Left colon (tissue), 1 donor: ENCODE measurements around the gene PDE6A.

DNA sequence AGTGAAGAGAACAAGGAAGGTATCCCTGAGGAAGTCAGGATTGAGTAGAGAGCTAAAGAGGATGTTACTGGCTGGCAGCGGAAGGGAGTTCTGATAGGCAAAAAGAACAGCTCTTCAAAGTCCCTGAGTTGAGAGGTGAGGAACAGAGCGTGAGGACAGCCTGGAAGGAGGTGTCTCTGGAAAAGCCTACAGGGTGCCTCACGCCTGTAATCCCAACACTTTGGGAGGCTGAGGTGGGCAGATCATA lies 19.3 kb downstream of the AFAP1L1 start:
- PRO-cap: no peak

DNA sequence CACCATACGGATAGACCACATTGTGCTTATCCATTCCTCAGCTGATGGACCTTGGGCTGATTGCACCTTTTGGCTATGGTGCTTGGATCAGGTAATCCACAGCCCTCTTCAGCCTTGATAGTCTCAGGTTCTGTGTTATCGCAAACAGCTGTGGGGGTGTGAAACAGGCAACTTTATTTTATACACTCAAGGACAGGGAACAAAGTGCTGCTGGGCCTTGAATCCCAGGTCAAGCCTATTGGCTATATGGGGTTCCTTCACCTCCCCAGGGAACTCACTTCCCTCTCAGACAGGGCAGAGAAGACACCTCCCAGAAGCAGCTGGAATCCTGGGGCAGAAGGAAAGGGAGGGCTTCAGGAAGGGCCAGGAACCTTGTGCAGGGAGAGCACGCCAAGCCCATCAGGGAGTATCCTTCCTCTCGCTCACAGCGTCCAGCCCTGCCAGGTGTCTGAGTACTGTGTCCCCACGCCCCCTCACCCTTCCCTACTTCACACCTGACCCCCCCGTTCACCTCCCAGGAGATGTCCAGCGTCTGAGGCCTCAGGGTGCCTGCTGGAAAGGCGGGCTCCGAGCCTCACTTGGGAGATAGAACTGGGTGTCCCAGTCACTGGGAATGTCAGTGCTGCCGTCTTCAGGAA lies 32.7 kb downstream of the AFAP1L1 start:
- PRO-cap: no peak

DNA sequence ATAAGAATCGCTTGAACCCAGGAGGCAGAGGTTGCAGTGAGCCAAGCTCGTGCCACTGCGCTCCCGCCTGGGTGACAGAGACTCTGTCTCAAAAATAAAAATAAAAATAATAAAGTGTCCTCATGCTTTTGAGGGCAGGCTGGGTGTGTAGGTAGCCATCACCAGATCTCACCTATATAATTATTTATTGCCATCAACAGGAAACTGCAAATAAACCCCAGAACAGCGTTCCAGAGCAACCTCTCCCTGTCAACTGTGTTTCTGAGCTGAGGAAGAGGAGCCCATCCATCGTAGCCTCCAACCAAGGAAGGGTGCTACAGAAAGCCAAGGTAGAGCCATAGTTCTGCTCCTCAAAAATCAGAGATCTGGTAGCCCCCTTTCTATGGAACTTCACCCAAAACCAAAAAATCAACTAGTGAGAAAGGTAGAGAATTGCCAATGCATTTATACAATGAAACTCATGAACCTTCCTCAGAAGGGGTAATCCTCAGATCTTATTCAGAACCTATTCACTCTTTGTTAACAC lies 9.8 kb upstream of the GRPEL2 start:
- PRO-cap: no peak

- PRO-cap: no peak
Observed at GRCh38 chr5:149387939-149388594, 9.0 kb upstream of the IL17B start.

- PRO-cap: no peak
Observed at GRCh38 chr5:149417206-149417795, 38.2 kb upstream of the IL17B start.

DNA sequence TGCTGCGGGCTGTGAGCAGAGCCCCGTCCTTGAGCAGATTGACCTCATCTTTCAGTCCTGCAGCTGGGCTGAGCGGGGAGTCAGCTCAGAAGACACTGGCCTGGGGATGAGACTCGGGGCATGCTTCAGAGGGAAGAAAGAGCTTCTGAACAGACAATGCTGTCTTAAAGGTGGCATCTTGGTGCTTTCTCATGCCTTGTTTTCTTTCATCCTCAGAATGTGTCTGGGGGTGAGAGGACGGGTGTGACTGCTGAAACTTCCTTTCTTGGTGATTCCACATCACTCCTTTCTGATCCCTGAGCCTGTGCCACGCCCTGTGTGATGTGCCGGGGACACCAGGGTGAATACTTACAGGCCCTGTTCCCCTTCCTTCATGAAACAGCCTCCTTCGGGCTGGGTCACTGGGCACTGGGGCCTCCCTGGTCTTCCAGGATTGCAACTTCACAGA lies 43.9 kb upstream of the IL17B start:
- PRO-cap: no peak

DNA sequence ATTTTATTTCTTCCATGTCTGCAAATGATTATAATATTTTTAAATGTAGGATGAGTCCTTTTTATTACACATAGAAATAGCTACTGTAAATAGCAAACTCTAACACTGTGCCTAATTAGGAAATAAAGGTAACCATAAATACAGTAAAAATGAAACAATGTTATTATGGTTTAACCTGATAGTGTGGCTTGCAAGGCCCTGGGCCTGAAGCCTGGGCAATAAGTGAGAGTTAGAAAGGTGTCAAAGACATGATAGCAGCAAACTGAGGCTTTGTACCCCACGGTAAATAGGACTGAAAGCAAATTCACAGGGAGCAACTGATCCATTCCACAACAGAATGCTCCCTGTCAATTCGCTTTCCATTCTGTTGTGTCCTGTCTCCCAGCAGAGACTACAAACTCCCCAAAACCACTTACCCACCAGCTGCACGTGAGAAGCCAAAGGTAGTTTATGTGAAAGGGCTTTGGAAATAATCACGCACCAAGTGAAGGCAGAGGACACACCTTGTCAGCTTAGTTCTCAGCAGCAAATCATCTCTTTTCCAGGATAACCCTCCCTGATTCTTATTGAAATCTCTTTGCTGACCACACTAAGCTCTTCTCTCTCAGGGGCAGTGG lies 46.5 kb upstream of the IL17B start:
- PRO-cap: no peak

- PRO-cap: no peak
Observed at GRCh38 chr5:149495565-149496083, 55.6 kb downstream of the CSNK1A1 start.

- PRO-cap: no peak
Observed at GRCh38 chr5:149501082-149502031, 49.9 kb downstream of the CSNK1A1 start.

DNA sequence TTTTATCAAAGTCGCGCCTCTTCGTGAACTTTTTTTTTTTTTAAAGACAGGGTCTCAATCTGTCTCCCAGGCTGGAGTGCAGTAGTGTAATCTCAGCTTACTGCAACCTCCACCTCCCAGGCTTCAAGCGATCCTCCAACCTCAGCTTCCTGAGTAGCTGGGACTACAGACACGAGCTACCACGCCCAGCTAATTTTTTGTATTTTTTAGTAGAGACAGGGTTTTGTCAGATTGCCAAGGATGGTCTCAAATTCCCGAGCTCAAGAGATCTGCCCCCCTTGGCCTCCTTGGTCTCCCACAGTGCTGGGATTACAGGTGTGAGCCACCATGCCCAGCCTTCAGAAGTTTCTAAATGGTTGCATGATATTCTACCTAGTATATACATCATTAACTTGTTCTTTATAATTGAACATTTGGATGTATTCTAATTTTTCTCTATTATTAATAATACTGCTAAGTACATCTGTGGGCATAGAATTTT lies 43.8 kb downstream of the CSNK1A1 start:
- PRO-cap: no peak

GRCh38 chr5:149561669-149562282 lies 10.5 kb upstream of the CSNK1A1 start:
- PRO-cap: no peak

- PRO-cap: no peak
Observed at GRCh38 chr5:149773374-149774145, 43.5 kb downstream of the PPARGC1B start.

DNA sequence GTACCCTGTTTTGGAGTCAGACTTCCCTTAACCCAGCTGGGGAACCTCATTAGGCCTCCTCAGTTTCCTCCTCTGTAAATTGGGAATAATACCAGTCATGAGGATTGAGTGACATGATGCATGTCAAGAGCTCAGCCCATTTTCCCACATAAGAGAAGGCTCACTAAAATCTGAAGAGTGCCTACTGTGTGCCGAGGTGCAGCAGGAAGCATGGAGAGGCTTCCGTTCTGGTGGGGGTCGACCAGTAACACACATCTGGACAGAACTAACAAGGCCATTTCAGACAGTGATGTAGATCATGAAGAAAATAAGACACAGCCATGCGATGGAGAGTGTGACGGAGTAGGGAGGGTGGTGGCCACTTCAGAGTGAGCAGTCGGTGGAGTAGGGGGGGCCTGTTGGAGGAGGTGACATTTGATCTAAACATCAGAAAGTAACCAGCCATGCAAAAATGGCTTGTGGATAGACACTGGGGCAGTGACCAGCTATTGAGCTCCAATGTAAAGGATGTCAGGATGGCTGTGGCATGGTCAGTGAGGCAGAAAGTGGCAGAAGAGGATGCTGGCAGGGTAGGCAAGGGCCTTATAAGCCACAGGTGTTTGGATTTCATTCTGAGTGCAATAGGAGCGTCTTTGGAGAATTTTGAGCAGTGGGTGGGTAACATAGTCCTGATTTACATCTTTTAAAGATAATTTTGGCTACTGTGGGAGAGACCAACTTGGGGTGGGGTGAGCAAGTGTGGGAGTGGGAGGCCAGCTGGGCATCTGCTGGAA lies 65.9 kb downstream of the PPARGC1B start:
- PRO-cap: no peak

DNA sequence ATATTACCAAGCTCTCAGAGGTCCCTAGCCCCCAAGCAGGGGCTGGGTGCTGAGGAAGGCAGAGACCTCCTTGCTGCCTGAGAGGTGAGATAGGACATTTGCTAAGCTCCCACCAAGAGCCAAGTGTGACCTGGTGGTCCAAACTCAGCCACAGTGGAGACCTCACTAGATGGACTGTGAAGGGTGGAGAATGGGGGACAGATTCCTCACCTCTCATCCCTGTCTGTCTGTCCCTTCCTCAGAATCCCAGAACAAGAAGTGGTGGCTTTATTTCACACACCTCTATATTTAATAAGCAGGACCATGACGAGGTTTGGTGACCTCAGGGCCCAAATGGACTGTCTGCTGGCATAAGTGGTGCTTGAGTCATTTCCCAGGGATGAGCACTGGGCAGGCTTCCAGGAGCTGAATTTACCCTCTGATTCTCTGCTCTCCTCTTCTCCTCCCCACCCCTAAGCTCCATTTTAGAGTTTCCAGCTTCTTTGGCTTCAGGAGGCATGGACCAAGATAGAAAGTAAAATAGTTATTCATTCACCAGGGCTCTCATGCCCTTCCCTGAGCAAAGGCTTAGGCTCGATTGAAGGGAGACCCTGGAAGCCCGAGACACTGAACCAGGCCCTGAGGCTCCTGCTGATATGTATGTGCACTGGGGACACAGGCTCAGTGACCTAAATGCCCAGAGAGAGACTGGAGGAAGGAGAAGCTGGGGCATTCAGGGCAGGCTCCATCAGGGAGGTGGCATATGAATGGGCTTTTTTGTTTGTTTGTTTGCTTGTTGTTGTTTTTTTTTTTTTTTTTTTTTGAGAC lies 69.0 kb downstream of the PPARGC1B start:
- PRO-cap: no peak

- PRO-cap: no peak
Observed at GRCh38 chr5:149824678-149825166, 94.6 kb downstream of the PPARGC1B start.

GRCh38 chr5:149826411-149826958 lies 96.4 kb downstream of the PPARGC1B start:
- PRO-cap: no peak

- PRO-cap: no peak
Observed at GRCh38 chr5:149841684-149842273, 102.8 kb downstream of the PDE6A start.

DNA sequence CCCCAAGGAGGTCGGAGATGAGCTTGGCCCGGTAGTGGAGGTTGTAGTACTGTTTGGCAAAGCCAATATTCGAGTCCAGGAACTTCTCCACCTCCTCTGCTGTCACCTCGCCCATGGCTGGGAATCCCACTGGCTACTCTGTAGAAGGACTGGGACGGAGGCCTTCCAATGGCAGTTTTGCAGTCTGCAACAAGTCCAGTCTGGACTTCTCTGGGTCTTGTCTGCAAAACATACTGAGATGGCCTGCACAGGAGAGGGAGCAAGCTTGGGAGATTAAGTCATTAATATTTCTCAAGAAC lies at the start of gene PDE6A:
TSS of gene PDE6A (minus strand) at position 235 of the 299 bp plus-strand sequence.
- PRO-cap: no peak

- PRO-cap: no peak
Observed at GRCh38 chr5:150036378-150036915, 35.9 kb downstream of the HMGXB3 start.

- PRO-cap: unidirectional peak, plus-strand start at chr5:150180349
Observed at GRCh38 chr5:150180147-150180547, 9.7 kb upstream of the SLC6A7 start.